HepG2 (cell line): ENCODE measurements around the gene BTBD10.

DNA sequence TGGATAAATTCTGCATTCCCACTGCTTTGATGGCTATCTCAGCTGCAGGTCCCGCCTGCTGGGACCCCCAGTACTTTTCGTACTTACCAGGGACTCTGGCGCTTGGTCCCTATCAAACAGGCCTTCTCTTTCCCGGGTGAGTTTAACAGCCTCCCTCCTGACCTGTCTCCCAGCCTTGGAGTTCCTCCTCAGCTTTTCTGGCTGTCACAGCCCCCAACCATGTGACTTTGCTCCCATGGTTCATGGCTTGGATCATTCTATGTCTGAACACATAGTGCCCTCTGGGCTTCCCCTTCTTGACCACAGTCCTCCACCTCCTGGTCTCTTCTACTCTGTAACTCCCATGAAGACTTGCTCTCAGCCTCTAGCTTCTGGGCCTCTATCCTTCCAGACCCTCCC lies 56.9 kb downstream of the PARVA start:
- RRBS, 2 experiments, result no CpG with 5 or more reads among the region's 4 CpGs
CAGE:
- cytosol, long polyA minus RNA, result no peak
- cytosol, long polyA plus RNA, result no peak
- long polyA plus RNA, result no peak
- nucleus, long polyA minus RNA, result no peak
- nucleus, long polyA plus RNA, result no peak

- RRBS, 2 experiments, result no CpG with 5 or more reads among the region's 2 CpGs
CAGE:
- cytosol, long polyA minus RNA, result no peak
- cytosol, long polyA plus RNA, result no peak
- long polyA plus RNA, result no peak
- nucleus, long polyA minus RNA, result no peak
- nucleus, long polyA plus RNA, result no peak
These were observed 125.8 kb downstream of the PARVA start for GRCh38 chr11:12503151-12503591.

DNA sequence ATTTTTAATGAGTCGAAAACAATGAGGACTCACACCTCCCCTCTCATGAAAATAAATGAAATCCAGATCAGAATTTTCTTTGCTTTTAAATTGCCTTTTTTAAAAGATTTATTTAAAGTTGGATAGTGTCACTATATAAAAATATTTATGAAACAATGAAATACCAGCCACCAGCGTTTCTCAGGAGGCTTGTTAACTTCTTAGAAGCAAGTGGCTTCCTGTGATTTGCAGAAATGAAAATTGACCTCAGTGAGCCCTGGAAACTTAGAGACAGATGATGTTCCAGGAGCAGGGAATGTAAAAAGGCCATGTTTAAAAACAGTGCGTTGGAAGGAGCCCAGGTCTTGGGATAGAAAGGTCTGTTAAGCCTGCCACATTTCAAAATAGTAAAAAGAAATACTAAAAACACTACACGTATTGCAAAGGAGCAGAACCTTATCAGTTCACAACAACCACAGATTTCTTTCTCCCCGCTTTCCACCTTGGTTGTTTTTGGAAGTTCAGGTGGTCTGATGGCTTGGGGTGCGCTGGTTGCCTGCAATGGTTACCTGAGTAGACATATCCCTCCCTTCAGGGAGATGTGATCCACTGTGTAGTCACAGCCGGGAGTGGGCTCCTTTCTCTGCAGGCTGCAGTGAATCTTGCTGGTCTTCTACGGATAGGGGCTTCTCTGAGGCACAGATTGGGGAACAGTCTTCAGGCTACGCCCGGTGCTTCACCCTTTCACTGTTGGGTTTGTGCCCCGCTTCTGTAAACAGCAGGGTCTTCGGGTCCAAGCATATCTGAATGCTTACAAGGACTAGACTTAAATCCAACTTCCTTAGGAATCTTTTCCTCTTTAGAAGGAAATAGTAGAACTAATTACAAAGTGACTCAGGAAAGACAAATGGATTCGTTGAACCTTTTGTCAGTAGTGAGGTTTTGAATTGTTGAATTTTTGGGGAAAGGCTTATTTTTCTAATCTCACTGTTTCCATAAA lies 1.8 kb downstream of the TEAD1 start:
- RRBS, 2 experiments, result 22 to 32% methylated on average over 2 to 3 of the region's 13 CpGs
CAGE:
- cytosol, long polyA minus RNA, result no peak
- cytosol, long polyA plus RNA, result no peak
- long polyA plus RNA, result no peak
- nucleus, long polyA minus RNA, result no peak
- nucleus, long polyA plus RNA, result no peak

DNA sequence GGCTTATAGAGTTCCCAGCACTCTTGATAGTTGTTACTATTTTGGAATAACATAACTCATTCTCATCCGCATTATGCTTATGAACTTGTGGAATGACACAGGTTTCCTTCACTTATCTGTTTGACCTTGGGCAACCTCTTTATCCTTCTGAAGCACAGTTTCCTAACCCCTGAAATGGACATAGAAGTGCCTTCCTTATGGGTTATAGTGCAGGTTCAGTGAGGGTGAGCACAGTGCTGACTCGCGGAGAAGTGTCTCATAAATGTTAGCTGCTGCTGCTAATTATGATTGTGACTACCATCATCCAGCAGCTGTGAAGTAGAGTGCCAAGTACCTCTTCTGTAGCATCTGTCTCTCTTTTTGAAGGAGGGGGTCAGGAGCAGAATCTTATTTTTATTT lies 15.1 kb downstream of the TEAD1 start:
- RRBS, 2 experiments, result no CpG with 5 or more reads among the region's 3 CpGs
CAGE:
- cytosol, long polyA minus RNA, result no peak
- cytosol, long polyA plus RNA, result no peak
- long polyA plus RNA, result no peak
- nucleus, long polyA minus RNA, result no peak
- nucleus, long polyA plus RNA, result no peak

DNA sequence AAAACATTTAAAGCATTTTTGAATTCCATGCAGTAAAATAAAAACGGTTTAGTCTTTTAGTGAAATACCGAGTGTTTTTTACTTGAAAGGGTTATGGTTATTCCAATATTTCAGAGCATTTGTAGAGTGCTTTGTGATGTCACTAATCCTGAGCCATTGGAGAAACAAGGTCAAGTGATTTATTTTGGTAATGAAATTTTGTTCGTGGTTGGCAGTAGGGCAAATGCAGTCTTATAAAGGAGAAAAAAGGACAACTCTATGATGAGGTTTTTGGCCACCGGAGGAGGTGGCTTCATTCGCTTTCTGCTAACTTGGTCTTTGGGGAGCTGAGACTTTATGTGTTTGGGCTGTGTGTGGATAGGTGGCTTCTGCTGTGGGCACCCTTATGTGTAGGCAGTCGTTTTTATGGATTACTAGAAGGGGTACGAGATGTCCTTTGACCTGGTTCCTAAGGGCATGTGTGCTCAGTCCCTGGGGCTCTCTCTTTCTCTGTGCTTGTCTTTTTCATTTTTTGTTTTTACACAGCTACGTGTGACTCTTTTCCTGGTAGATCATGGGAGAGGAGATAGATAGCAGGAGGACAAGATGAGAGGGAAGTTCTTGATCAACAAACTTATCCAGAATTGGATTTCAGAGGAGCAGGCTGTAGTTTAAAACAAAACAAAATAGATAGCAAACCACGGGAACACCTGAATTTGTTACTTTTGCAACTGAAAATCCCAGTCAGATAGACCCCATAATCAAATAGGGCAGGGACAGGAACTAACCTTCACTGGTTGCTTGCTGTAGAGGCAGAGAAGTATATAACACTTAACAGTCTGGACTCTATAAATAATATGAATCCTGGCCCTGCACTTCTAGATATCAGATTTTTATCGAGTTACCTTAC lies 93.4 kb downstream of the TEAD1 start:
- RRBS, 2 experiments, result no CpG with 5 or more reads among the region's 10 CpGs
CAGE:
- cytosol, long polyA minus RNA, result no peak
- cytosol, long polyA plus RNA, result no peak
- long polyA plus RNA, result no peak
- nucleus, long polyA minus RNA, result no peak
- nucleus, long polyA plus RNA, result no peak

GRCh38 chr11:12770833-12771765 lies 96.9 kb downstream of the TEAD1 start:
- RRBS, 2 experiments, result no CpG with 5 or more reads among the region's 9 CpGs
CAGE:
- cytosol, long polyA minus RNA, result no peak
- cytosol, long polyA plus RNA, result no peak
- long polyA plus RNA, result no peak
- nucleus, long polyA minus RNA, result start-site peak on the plus strand at chr11:12771421-12771439, 36 reads
- nucleus, long polyA plus RNA, result no peak

DNA sequence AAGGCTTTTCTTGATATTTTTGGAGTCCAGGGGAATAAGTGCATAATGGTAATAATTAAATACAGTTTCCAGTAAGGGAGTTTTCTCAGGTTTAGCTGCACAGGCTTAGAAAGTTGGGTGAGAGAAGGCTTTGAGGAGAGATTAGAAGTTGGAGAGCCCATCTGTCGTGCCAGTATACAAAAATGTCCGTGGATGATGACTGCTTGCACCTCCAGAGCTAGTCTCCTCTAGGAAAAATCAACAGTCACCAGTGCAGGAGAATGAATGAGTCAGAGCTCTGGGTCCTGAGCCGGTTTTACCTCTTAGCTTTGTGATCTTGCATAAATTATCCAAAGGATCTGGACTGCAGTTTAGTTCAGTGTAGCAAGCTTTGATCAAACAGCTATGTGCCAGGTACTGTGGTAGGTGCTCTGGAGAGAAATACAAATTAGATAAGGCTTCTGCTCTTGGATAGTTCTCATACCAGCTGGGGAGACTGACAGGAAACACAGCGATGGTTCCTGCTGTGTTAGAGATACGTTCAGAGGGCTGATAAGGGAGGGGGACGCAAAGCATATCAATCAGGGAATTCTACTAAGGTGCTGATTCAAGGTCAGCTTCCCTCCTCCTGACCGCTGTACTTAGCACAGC lies 125.9 kb downstream of the TEAD1 start:
- RRBS, 2 experiments, result no CpG with 5 or more reads among the region's 7 CpGs
CAGE:
- cytosol, long polyA minus RNA, result no peak
- cytosol, long polyA plus RNA, result no peak
- long polyA plus RNA, result no peak
- nucleus, long polyA minus RNA, result no peak
- nucleus, long polyA plus RNA, result no peak

GRCh38 chr11:12806144-12806771 lies 132.0 kb downstream of the TEAD1 start:
- RRBS, 2 experiments, result no CpG with 5 or more reads among the region's 4 CpGs
CAGE:
- cytosol, long polyA minus RNA, result no peak
- cytosol, long polyA plus RNA, result no peak
- long polyA plus RNA, result no peak
- nucleus, long polyA minus RNA, result no peak
- nucleus, long polyA plus RNA, result no peak

GRCh38 chr11:12816005-12816626 lies 141.9 kb downstream of the TEAD1 start:
- RRBS, 2 experiments, result no CpG with 5 or more reads among the region's 13 CpGs
CAGE:
- cytosol, long polyA minus RNA, result no peak
- cytosol, long polyA plus RNA, result no peak
- long polyA plus RNA, result no peak
- nucleus, long polyA minus RNA, result no peak
- nucleus, long polyA plus RNA, result no peak

GRCh38 chr11:12838529-12839092 lies 164.4 kb downstream of the TEAD1 start:
- RRBS, 2 experiments, result no CpG with 5 or more reads among the region's 6 CpGs
CAGE:
- cytosol, long polyA minus RNA, result no peak
- cytosol, long polyA plus RNA, result no peak
- long polyA plus RNA, result no peak
- nucleus, long polyA minus RNA, result no peak
- nucleus, long polyA plus RNA, result no peak

DNA sequence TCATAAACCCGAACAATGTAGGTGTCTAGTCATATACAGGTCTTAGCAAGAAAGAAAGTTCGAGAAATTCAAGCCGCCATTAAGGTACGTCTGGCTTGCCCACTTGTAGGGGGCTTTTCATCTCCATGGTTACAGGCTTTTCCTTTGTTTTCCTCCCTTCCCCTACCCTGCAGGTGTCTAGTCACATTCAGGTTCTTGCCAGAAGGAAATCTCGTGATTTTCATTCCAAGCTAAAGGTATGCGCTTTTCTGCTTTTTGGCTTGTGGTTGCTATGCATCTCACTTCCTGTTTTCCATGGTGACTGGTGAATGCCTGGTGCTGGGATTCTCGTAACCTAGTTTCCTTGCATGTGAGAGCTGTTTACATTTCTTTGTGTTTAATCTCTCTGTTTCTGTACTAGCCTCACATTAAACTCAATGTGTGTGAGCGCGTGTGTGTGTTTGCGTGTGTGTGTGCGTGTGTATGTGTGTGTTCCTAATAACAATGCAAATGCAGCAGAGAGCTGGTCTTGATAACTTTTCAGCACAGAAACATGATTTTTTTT lies 144.4 kb upstream of the RASSF10 start:
- RRBS, 2 experiments, result no CpG with 5 or more reads among the region's 11 CpGs
CAGE:
- cytosol, long polyA minus RNA, result no peak
- cytosol, long polyA plus RNA, result no peak
- long polyA plus RNA, result no peak
- nucleus, long polyA minus RNA, result no peak
- nucleus, long polyA plus RNA, result no peak

- RRBS, 2 experiments, result no CpG with 5 or more reads among the region's 7 CpGs
CAGE:
- cytosol, long polyA minus RNA, result no peak
- cytosol, long polyA plus RNA, result no peak
- long polyA plus RNA, result no peak
- nucleus, long polyA minus RNA, result no peak
- nucleus, long polyA plus RNA, result no peak
These were observed 3.2 kb downstream of the RASSF10 start for GRCh38 chr11:13012221-13012780.

DNA sequence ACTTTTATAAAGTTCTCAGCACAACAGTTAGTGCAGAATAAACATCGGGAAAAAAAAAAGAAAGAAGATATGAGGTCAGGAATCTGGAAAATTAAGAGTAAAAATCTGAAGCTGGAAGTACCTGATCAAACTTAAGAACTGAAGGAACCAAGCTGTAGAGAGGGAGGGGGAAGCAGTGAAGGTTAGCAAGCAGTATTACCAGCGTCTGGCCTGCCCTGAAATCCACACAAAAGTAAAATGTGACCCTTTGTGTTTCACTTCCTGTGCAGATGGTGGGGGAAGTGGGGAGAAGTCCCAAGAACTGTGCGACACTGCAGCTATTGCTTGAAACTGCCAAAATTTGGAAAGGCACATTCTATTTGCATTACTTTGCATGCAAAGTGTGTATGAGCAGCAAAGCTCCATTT lies 72.2 kb upstream of the BMAL1 start:
- RRBS, 2 experiments, result no CpG with 5 or more reads among the region's 3 CpGs
CAGE:
- cytosol, long polyA minus RNA, result no peak
- cytosol, long polyA plus RNA, result no peak
- long polyA plus RNA, result no peak
- nucleus, long polyA minus RNA, result no peak
- nucleus, long polyA plus RNA, result no peak

DNA sequence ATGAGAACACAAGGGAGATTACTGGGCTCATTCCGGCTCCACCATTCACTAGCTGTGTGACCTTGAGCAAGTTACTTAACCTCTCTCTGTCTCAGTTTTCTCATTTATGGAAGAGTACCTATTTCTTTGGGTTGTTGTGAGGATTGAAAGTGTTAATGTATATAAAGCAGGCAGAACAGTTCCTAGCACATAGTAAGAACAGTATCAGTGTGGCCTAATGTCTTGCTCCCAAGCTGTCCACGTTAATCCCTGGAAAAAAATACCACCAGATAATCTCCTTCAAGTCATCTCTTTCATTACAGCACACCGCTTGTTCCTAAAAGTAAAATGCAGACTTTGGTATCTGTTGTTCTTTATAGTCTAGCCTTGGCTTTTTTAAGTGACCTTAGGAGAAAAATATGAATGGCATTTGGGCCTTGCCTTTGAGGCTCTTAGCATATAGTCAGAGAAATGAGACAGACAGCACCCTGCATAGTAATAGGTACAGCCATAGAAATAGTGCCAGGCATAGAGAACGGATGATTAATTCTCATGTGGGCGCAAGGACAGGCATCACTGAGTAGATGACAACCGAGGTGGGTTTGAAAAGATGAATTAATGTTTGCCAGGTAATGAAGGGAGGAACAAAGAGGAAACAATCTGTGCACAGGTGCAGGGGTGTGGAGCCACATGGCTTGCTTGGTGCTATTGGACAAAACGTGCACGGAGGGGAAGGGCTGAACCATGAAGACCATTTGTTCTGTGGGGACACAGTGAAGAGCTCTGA lies 90.3 kb downstream of the BMAL1 start:
- RRBS, 2 experiments, result no CpG with 5 or more reads among the region's 8 CpGs
CAGE:
- cytosol, long polyA minus RNA, result no peak
- cytosol, long polyA plus RNA, result no peak
- long polyA plus RNA, result no peak
- nucleus, long polyA minus RNA, result no peak
- nucleus, long polyA plus RNA, result no peak

DNA sequence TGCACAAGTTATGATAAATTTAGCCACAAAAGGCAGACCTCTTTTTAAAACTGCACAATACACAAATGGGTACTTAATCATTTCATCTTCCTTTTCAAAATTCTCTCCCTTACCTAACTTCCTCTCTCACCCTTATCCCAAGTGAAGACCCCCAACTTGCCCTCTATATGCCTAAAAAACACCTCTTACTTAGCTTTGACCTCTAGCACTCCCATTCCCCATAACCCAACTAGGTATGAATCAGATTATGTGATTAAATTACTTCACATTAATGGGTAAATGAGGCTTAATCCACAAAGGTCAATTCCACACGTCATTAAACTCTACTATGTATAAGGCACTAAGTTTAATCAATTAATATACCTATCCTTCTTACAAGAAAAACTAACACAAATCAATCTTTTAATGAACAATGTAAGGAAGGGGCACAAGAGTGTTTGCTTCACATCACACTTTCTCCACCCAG lies 2.8 kb downstream of the BTBD10 start:
- RRBS, 2 experiments, result no CpG with 5 or more reads among the region's 1 CpG
CAGE:
- cytosol, long polyA minus RNA, result no peak
- cytosol, long polyA plus RNA, result no peak
- long polyA plus RNA, result no peak
- nucleus, long polyA minus RNA, result no peak
- nucleus, long polyA plus RNA, result no peak

DNA sequence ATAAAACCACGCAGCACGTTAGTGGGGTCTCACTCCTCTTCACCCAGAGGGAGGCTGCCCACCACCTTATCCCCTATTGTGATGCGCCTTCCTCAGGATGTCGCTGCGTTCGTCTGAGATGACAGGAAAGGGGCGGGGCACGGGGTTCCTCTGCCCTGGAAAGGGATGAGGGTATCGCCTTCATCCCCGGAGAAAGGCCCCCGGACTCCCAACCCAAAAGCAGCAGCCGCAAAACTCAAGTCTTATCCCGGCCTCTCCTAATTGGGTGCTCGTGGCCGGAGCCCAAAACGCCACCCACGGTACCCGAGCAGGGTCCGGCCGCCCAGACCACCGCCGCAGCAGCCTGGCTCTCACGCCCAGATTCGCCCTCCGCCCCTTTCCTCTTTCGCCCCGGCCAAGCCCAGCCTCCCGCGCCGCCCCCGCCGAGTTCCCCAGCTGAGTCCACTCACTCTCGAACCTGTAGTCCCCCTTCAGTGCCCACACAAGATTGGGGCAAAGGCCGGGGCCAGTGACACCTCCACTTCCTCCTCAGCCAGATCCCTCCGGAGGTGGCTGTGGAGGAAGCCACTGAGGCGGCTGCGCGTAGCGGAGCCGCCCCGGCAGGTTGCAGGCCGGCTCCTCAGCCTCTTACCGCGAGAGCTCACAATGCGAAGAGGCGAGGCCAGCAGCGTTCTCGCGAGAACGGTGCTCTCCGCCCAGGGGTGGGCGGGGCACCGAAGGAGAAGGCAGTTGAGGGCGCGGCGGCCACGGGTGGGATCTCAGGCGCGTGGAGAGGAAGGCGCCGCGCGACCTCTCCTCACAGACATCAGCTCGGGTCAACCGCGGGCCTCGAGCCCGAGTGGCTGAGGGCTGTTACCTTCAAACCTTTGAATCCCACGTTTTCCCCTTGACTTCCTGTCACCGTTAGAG lies at the start of gene BTBD10:
TSS of gene BTBD10 (minus strand) at position 580 of the 909 bp plus-strand sequence.
- RRBS, 2 experiments, result 1 to 3% methylated on average over 16 to 20 of the region's 70 CpGs
CAGE:
- cytosol, long polyA minus RNA, result start-site peak on the minus strand centred at position 550 of the sequence, 40 bp wide, 5 reads
- cytosol, long polyA plus RNA, result no peak
- long polyA plus RNA, result no peak
- nucleus, long polyA minus RNA, result no peak
- nucleus, long polyA plus RNA, result start-site peak on the minus strand centred at position 541 of the sequence, 32 bp wide, 31 and 57 reads in 2 replicates

DNA sequence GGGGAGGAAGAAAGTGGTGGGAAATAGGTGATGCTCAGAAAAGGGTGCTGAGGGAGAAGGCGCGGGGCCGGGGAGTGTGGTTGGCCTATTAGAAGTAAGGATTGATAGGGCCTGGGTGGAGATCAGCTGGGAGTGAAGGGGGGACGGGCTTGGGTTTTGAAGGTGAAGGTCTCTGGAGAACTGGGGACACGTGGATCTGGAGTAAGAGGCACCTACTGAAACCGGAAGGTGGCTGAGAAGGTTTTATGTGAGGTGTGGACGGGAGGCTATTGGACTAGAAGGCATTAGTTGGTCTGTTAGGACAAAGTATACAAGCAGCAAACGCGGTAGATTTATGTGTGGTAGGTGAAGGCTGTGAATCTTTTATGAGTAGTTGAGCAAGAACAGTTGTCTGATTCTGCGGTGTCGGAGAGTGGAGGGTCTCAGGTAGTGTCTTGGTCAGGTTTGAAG lies 772 bp downstream of the FAR1 start:
- RRBS, 2 experiments, result 28% methylated on average over 3 of the region's 11 CpGs; no CpG with 5 or more reads in 1 of the 2 experiments
CAGE:
- cytosol, long polyA minus RNA, result no peak
- cytosol, long polyA plus RNA, result no peak
- long polyA plus RNA, result no peak
- nucleus, long polyA minus RNA, result no peak
- nucleus, long polyA plus RNA, result no peak

DNA sequence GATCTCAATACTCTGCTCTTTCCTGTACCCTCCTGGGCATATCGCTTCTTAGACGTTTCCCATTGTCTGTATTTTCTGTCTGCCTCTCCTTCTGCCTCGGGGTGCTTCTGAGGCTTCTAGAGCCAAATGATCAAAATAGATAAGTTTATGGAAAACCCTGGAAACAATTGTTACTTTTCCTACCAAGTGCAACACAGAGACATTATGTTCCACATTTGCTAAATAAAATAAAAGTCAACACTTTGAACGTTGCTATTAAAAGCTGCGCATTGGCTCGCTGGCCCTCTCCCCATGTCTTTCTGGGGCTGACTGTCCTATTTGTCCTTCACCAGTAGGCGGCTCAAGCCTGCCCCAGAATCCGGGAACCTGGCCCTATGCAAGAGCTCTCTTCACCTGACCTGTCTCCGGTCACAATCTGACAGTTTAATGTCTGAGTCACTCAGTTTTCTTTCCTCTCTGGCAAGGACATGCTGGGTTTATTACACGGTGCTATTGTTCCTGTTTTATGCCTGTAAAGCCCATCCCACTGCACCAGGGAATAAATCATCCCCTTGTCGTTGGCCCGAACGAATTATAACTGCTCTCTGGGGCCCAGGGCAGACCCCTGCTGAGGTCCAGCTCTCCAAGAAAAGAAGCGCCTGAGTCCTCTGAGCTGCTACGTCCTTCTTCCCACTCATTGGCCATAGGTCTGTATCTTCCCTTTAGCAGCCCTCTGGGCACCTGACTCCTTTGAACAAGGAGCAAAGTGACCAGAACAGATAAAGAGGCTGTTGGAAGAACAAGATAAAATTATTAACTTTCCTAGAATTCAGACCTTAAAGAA lies 89.3 kb upstream of the SPON1 start:
- RRBS, 2 experiments, result 0% methylated on average over 1 of the region's 15 CpGs; no CpG with 5 or more reads in 1 of the 2 experiments
CAGE:
- cytosol, long polyA minus RNA, result no peak
- cytosol, long polyA plus RNA, result no peak
- long polyA plus RNA, result no peak
- nucleus, long polyA minus RNA, result no peak
- nucleus, long polyA plus RNA, result no peak

DNA sequence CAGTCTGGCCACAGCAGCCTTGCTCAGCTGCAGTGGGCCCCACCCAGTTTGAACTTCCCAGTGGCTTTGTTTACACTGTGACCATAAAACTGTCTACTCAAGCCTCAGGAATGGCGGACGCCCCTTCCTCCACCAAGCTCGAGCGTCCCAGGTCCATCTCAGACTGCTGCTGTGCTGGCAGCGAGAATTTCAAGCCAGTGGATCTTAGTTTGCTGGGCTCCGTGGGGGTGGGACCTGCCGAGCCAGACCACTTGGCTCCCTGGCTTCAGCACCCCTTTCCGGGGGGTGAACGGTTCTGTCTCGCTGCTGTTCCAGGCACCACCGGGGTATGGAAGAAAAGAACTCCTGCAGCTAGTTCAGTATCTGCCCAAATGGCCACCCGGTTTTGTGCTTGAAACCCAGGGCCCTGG lies 29.8 kb downstream of the SPON1 start:
- RRBS, 2 experiments, result no CpG with 5 or more reads among the region's 12 CpGs
CAGE:
- cytosol, long polyA minus RNA, result no peak
- cytosol, long polyA plus RNA, result no peak
- long polyA plus RNA, result no peak
- nucleus, long polyA minus RNA, result no peak
- nucleus, long polyA plus RNA, result no peak

GRCh38 chr11:14633425-14634034 lies 10.1 kb upstream of the PDE3B start:
- RRBS, 2 experiments, result no CpG with 5 or more reads among the region's 22 CpGs
CAGE:
- cytosol, long polyA minus RNA, result no peak
- cytosol, long polyA plus RNA, result no peak
- long polyA plus RNA, result no peak
- nucleus, long polyA minus RNA, result no peak
- nucleus, long polyA plus RNA, result no peak